Measurements from ENCODE around the genes NEU4 and RTP5.

DNA sequence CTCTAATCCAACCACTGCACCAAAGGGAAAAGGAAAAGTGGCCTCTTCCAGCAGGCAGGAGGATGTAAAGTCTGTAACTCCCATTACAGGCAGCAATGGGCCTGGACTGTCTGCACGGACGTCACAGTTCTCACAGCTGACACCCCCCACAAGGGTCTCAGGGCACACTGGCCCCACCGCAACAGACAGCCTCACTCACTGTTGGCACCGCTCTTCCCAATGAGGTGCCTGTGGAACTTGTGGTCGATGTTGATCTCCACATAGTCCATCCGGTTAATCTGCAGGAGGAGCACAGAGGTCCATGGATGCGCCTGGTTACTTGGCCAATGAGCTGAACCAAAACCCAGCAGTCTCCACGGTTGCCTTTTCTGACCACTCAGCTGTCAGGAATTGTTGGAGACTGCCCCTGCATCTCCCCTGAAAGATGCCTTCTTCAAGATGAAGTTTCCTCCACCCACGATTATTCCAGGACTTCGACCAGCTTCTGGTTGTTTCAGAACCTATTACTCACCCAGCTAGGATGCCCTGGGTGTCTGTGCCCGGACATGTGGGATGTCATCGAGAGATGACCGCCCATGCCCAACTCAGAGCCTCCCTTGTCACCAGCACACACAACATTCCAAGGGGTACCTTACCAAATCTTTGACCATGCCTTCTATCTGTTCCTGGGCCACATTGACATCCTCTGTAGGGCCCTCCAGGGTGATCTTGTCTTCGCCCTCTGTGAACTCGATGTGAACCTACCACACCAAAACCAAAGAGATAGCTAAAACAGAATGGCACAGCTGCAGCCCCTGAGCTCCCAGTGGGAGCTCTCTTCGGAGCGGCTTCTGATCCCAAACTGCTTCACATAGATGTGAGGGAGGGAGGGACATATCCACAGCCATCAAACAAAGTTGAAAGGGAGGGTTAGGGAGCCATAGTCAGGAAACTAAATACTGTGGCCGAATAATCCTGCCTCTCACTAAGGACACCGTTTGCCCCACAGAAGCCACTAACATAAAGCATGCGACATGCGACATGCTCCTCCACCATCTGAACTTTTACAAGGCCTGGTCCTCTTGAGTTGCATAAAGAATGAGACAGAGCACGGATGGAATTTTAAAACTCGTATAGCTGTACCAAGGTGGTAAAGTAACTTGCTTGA lies 62.3 kb downstream of the HDLBP start:
- PRO-cap: no peak
CAGE:
- cytosol, long polyA minus RNA: no peak
- cytosol, long polyA plus RNA: start-site peak on the minus strand centred at position 688 of the sequence, 67 bp wide, 431 and 832 reads in 2 replicates
- long polyA plus RNA: no peak
- nucleus, long polyA minus RNA: no peak
- nucleus, long polyA plus RNA: no peak

DNA sequence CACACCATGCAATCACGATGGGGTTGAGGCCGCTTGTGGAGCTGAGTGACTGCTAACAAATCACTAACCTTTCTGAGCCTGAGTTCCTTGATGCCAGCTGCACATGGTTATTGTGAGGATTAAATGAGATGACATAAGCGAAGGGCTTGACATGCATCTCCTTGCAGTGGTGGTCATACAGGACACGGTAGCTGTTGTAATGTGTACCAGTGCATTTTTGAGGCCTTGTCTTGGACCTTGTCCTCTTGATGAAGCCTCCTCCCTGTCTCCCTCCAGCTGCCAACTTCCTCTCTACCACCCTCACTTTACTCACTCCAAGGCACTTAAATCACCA lies 3.6 kb downstream of the FARP2 start:
- PRO-cap: no peak
CAGE:
- cytosol, long polyA minus RNA: no peak
- cytosol, long polyA plus RNA: no peak
- long polyA plus RNA: no peak
- nucleus, long polyA minus RNA: no peak
- nucleus, long polyA plus RNA: no peak

- PRO-cap: bidirectional peak, plus-strand start at chr2:241540827, minus-strand start at chr2:241540562; bidirectional peak, plus-strand start at chr2:241540994, minus-strand start at chr2:241540898; bidirectional peak, plus-strand start at chr2:241541478, minus-strand start at chr2:241541117
CAGE:
- cytosol, long polyA minus RNA: no peak
- cytosol, long polyA plus RNA: no peak
- long polyA plus RNA: no peak
- nucleus, long polyA minus RNA: no peak
- nucleus, long polyA plus RNA: no peak
Measured at GRCh38 chr2:241540417-241541366, 17.9 kb upstream of the BOK start.

GRCh38 chr2:241546973-241547216 lies 11.7 kb upstream of the BOK start:
- PRO-cap: bidirectional peak, plus-strand start at chr2:241547404, minus-strand start at chr2:241547075
CAGE:
- cytosol, long polyA minus RNA: no peak
- cytosol, long polyA plus RNA: no peak
- long polyA plus RNA: no peak
- nucleus, long polyA minus RNA: no peak
- nucleus, long polyA plus RNA: no peak

DNA sequence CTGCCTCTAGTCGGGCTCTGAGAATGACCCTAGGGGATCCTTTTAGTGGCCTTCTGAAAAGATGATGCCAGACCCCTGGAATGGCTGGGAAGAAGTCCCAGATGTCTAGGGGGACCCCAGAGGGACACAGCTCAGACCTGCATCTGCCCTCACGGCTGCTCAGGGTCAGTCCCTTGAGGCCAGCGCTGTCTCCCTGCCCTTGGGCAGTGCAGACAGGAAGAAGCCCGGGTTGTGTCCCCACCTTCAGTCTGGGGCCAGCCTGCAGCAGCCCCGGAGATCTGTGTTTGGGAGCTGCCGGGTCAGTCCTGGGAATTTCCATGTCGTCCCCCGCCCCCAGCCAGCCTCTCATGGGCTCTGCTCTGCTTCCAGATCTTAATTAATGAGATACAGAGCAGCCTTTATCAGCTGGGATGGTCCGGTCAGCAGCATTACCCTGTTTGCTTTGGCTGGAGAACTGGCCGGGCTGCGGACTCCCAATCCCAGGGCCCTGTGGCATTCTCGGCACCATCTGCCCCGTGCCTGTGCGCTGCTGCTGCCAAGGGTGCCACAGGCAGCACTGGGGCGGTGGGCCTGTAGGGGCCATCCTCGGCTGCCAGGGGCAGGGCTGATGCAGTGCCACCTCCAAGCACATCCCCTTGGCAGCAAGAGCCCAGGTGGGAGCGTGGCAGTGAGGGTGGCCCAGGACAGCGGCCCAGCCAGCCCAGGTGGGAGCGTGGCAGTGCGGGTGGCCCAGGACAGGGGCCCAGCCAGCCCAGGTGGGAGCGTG lies 2.4 kb downstream of the BOK start:
- PRO-cap: no peak
CAGE:
- cytosol, long polyA minus RNA: no peak
- cytosol, long polyA plus RNA: no peak
- long polyA plus RNA: no peak
- nucleus, long polyA minus RNA: no peak
- nucleus, long polyA plus RNA: no peak

- PRO-cap: no peak
CAGE:
- cytosol, long polyA minus RNA: no peak
- cytosol, long polyA plus RNA: no peak
- long polyA plus RNA: no peak
- nucleus, long polyA minus RNA: no peak
- nucleus, long polyA plus RNA: no peak
Measured at GRCh38 chr2:241584438-241585044, 26.0 kb downstream of the BOK start.

GRCh38 chr2:241661541-241662184 lies 24.2 kb downstream of the ATG4B start:
- PRO-cap: no peak
CAGE:
- cytosol, long polyA minus RNA: no peak
- cytosol, long polyA plus RNA: no peak
- long polyA plus RNA: no peak
- nucleus, long polyA minus RNA: no peak
- nucleus, long polyA plus RNA: no peak

DNA sequence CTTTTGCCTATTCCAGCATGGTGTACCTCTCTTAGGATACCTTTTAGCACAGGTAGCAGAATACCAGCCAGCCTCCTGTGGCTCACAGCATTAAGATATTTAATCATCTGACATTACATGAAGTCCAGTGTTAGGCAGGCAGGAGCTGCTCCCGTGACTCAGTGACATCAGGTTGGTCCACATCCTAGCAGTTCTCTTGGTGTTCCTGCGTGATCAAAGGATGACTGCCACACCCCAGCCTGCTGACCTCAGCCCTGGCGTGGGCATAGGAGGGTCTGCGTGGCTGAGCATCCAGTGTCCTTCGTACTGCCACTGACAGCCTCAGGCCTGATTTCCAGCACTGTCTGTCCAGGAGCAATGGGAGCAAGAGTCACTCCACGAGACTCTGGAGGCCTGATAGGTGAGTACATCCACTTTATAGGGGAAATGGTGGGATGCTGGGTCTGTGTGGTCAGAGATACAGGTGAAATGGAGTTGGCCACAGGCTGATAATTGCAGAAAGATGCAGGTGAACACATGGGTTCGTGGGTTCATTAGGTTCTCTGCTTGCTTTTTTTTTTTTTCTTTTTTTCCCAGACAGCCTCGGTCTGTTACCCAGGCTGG lies 3.7 kb upstream of the DTYMK start:
- PRO-cap: no peak
CAGE:
- cytosol, long polyA minus RNA: no peak
- cytosol, long polyA plus RNA: no peak
- long polyA plus RNA: no peak
- nucleus, long polyA minus RNA: no peak
- nucleus, long polyA plus RNA: no peak

GRCh38 chr2:241808603-241809377 lies at the start of gene NEU4:
TSS of gene NEU4 (plus strand) at chr2:241809193.
- PRO-cap: unidirectional peak, minus-strand start at chr2:241809190
CAGE:
- cytosol, long polyA minus RNA: no peak
- cytosol, long polyA plus RNA: no peak
- long polyA plus RNA: no peak
- nucleus, long polyA minus RNA: no peak
- nucleus, long polyA plus RNA: no peak

- PRO-cap: no peak
CAGE:
- cytosol, long polyA minus RNA: no peak
- cytosol, long polyA plus RNA: no peak
- long polyA plus RNA: no peak
- nucleus, long polyA minus RNA: no peak
- nucleus, long polyA plus RNA: no peak
Measured at GRCh38 chr2:241817279-241817908, 8.4 kb downstream of the NEU4 start.

DNA sequence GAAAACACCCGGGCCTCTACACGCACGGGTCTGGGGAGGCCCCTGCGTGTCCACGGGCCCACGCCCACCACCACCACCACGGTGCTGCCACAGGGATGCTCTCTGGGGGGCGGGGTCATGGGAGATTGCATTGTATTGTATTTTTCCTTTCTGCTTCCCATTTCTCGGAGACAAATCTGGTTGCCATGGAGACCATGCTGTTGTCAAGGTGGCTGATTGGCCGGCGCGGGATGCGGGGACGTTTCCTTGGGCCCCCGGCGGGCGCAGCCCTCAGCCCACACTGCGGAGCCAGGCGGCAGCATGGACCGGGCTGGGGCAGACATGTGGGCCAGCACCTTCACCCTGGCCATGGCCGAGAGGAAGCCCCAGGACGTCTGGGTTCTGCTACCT lies at the start of gene RTP5:
RTP5 (plus strand) TSS at position 273 of the 390 bp plus-strand sequence.
- PRO-cap: no peak
CAGE:
- cytosol, long polyA minus RNA: no peak
- cytosol, long polyA plus RNA: no peak
- long polyA plus RNA: no peak
- nucleus, long polyA minus RNA: no peak
- nucleus, long polyA plus RNA: no peak

GRCh38 chr2:241891354-241891763 lies 8.9 kb downstream of the FAM240C start:
- PRO-cap: no peak
CAGE:
- cytosol, long polyA minus RNA: no peak
- cytosol, long polyA plus RNA: no peak
- long polyA plus RNA: no peak
- nucleus, long polyA minus RNA: no peak
- nucleus, long polyA plus RNA: no peak

GRCh38 chr2:241899324-241899854 lies 875 bp downstream of the FAM240C start:
- PRO-cap: no peak
CAGE:
- cytosol, long polyA minus RNA: no peak
- cytosol, long polyA plus RNA: no peak
- long polyA plus RNA: no peak
- nucleus, long polyA minus RNA: no peak
- nucleus, long polyA plus RNA: no peak

GRCh38 chr2:241984883-241985446 lies 84.7 kb upstream of the FAM240C start:
- PRO-cap: no peak
CAGE:
- cytosol, long polyA minus RNA: no peak
- cytosol, long polyA plus RNA: no peak
- long polyA plus RNA: no peak
- nucleus, long polyA minus RNA: no peak
- nucleus, long polyA plus RNA: no peak